ENCODE results near the gene C18orf32.

GRCh38 chr18:48575460-48576755 lies 37.1 kb downstream of the CTIF start:
- RRBS = 100% methylated on average over 2 of the region's 39 CpGs

- RRBS = no CpG with 5 or more reads among the region's 5 CpGs
These were observed 148.9 kb downstream of the CTIF start for GRCh38 chr18:48687735-48688074.

DNA sequence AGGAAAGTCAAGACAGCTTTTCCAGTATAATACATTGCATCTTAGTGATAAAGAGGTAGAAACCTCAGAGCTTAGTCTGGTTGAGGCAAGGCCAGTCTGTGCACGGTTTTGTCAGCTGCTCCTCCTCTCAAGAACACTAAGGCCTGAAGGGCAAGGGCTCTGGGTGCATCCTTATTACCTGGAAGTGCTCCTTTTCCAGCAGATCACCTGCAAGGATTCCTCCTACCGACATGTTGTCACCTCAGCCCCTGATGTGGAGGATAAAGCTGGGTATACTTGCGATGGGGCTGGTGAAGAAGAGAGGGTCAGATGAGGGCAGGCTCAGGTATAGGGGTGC lies 149.2 kb downstream of the CTIF start:
- RRBS = no CpG with 5 or more reads among the region's 3 CpGs

- RRBS = no CpG with 5 or more reads among the region's 8 CpGs
These were observed 176.1 kb downstream of the CTIF start for GRCh38 chr18:48714757-48715424.

DNA sequence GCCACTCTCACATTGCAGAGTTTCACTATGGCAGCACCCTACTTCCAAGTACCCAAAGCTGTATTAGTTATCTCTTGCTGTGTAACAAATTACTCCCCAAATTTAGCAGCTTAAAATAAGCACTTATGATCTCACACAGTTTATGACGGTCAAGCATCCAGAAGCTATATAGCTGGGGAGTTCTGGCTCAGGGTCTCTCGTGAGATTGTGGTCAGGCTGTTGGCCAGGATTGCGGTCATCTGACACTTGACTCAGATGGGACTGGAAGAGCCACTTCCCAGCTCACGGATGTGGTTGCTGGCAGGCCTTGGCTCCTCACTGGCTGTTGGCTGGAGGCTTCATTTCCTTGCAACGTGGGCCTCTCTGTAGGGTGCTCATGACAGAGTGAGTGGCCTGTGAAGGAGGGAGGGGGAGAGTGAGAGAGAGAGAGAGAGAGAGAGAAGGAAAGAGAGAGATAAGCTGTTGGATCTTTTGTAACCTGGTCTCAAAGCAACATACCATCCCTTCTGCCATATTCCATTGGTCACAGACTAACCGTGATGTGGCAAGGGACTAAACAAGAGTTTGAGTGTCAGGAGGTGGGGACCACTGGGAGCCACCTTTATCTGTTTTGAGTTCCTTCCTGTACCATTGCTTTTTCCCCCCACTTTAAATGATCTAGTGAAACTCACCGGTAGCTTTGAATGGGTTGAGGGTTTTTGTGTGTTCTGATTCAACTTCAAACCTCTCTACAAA lies 189.7 kb downstream of the CTIF start:
- RRBS = no CpG with 5 or more reads among the region's 7 CpGs

DNA sequence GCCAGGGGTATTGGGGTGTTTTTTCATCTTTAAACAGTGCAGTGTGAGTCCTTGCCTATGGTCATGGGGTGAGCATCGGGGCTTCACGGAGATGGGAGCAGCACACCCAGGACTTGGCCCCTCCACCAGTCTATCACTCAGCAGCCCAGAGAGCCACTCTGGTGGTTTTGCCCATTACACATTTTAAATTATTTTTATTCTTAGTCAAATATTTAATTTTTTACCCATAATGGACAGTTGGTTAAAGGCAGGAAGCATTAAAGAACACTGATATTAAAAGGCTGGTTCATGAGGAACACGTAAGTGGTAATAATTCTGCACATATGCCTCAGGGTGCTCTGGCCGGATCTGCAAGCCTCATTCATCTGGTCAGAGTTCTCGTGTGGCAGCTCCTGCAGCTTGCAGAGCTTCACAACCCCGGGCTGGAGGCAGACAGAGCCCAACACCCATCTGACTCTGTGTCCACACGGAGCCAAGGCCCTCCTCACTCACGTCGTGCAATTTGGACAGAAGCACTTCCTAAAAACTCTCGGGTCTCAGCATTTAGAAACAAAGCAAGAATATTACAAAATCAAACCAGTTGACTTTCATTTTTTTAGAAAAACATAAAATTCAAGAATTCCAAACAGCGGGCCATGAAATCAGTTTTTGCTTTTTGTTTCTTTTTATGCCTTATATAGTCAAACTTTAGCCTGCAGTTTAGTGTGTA lies 204.1 kb downstream of the CTIF start:
- RRBS = 37% methylated on average over 2 of the region's 11 CpGs

GRCh38 chr18:48750493-48750984 lies 200.2 kb downstream of the SMAD7 start:
- RRBS = 38% methylated on average over 2 of the region's 10 CpGs

- RRBS = no CpG with 5 or more reads among the region's 4 CpGs
These were observed 82.4 kb downstream of the SMAD7 start for GRCh38 chr18:48868402-48868761.

DNA sequence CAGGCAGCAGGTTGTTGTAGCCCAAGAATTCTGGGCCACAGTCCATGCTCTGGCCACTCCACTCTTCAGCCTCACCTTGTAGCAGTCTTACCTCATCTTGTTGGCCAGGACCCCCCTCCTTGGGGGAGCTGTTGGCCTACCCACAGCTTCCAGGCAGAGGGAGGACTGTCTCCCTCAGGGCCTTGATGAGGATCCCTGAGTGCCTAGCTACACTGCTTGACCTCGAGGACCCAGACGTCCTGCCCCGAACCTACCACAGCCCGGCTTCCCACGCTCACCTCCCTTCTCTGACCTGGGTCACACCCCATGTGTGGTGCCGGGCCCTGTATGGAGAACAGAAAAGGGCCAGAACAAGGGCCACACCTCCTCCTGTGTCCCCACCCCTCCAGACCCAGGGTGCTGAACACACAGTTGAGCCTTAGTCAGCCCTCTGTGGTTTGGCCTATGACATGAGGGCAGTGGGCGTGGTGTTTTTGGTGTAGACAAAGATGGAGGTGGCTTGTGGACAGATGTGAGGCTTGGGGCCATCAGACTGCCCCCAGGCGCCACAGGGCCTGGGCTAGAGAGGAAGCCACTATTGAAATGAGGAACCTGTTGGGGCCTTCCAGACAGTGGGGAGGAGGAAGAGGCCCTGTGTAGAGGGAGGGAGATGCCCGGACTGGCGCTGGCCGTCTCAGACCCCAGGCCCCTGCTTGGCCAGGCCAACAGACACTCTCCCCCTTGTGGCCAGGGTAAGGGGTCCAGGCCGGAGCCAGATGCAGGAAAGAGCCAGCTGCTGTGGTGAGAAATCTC lies 54.0 kb downstream of the SMAD7 start:
- RRBS = 46% methylated on average over 3 of the region's 12 CpGs

DNA sequence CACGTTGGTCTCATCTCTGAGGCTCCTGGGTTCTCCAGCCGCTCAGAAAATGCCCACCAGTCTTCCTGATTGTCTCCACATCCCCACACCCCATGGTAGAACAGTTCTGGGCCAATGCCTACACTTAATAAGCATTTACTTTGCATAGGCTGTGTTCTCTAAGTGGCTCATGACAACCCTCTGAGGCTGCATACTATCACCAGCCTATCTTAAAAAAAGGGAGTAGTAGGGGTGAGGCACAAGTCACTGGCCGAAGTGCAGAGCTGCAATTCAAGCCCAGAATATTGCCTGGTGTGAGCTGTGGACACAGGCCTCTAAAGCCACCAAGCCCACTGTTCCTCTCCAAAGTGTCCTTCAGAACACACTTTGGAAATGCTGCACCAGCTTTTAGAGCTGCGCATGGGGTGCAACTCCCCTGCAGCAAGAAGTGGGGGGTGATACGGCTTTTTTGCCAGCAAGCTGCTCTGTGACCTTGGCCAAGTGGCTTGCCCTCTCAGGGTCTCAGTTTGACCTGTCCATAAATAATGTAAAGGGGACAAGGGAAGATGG lies 23.0 kb downstream of the SMAD7 start:
- RRBS = no CpG with 5 or more reads among the region's 5 CpGs

GRCh38 chr18:48975650-48976841 lies 25.3 kb upstream of the SMAD7 start:
- RRBS = 3% methylated on average over 33 of the region's 142 CpGs

GRCh38 chr18:48979903-48980559 lies 29.3 kb upstream of the SMAD7 start:
- RRBS = no CpG with 5 or more reads among the region's 9 CpGs

DNA sequence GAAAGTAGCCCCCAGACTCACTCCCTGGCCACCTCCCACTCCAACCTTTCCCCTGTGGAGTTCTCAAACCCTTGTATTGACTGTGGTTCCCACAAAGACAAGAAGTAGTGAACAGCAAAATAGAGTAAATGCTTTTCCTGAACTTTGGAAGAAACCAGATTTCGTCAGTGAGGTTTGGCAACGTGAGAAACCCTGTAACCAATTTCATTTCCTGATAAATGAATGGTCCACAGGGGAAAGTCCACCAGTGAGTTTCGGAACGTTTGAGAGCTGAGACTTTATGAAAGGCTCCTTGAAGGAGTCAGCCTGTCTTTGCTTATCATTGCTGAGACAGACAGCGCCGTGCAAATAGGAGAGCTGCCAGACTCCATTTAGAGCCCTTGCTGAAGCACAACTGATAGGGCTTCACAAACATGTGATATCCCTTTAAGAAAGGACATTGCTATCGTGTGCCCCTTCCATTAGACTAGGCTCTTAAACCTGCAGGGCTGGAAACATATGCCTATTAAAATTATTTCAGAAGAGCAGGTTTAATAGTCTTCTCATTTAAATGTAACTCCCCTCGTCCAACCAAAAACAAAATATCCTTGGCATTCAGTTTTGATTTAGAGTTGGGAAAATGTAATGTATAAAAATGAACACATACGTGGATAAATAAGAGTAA lies 121.8 kb upstream of the SMAD7 start:
- RRBS = no CpG with 5 or more reads among the region's 9 CpGs

- RRBS = no CpG with 5 or more reads among the region's 6 CpGs
These were observed 143.4 kb upstream of the SMAD7 start for GRCh38 chr18:49093996-49094687.

- RRBS = no CpG with 5 or more reads among the region's 1 CpG
These were observed 195.2 kb upstream of the SMAD7 start for GRCh38 chr18:49145907-49146467.

- RRBS = 1% methylated on average over 38 of the region's 78 CpGs
These were observed at the start of gene C18orf32 for GRCh38 chr18:49486905-49487993. Gene C18orf32 (minus strand): TSS chr18:49487234.

DNA sequence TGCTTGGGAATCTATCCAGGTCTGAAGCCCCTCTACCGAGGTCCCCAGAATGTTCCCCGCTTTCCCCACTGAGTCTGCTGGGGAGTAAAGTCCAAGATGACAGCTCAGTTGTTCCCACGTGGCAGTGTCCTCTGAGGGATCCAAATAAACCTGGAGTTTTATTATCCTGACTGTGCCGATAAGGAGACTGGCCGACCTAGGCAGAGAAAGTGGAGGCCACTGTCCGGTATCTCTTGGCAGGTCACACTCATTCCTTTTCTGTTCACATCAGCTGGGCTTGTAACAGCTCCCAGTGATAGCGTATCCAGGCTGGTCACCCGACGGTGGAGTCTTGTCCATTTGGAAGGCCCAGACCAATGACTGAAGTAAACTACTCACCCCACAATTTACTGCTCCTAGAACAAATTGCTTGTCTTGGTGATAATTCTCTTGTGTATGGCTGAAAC lies 22.4 kb upstream of the RPL17 start:
- RRBS = no CpG with 5 or more reads among the region's 9 CpGs

- RRBS = no CpG with 5 or more reads among the region's 6 CpGs
These were observed 29.8 kb downstream of the LIPG start for GRCh38 chr18:49591461-49592260.

GRCh38 chr18:49849254-49850173 lies 36.2 kb upstream of the ACAA2 start:
- RRBS = no CpG with 5 or more reads among the region's 14 CpGs

DNA sequence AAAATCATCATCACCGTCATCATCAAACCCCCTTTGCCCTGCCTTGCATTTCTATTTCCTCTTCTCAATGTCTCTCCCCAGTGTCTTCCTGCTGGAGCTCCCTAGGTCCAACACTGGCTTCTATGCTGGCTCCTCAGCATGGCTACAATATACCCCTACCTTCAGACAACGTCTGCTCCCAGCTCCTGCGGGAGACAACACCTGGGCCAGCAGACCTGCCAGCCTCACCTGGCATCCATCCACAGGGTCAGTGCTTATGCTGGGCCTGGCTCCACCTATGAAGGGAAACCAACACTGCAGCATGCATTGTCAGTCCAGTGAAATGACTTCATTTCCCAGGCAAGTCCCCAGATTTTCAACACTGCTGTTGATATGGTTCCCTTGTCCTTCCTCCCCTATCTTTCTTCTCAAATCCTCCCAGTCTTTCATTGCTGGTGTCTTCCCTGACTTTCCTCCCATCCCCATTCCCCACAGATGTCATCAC lies 98.2 kb downstream of the MYO5B start:
- RRBS = no CpG with 5 or more reads among the region's 3 CpGs

Measured in GM12892 (cell line).